Jurkat, Clone E6-1 (cell line): ENCODE measurements around a stretch of chr2.

GRCh38 chr2:157741722-157742485 lies 113.2 kb upstream of the ACVR1C start:
- RRBS, result no CpG with 5 or more reads among the region's 14 CpGs

GRCh38 chr2:157857593-157858553 lies 18.3 kb downstream of the ACVR1 start:
- RRBS, result no CpG with 5 or more reads among the region's 8 CpGs

DNA sequence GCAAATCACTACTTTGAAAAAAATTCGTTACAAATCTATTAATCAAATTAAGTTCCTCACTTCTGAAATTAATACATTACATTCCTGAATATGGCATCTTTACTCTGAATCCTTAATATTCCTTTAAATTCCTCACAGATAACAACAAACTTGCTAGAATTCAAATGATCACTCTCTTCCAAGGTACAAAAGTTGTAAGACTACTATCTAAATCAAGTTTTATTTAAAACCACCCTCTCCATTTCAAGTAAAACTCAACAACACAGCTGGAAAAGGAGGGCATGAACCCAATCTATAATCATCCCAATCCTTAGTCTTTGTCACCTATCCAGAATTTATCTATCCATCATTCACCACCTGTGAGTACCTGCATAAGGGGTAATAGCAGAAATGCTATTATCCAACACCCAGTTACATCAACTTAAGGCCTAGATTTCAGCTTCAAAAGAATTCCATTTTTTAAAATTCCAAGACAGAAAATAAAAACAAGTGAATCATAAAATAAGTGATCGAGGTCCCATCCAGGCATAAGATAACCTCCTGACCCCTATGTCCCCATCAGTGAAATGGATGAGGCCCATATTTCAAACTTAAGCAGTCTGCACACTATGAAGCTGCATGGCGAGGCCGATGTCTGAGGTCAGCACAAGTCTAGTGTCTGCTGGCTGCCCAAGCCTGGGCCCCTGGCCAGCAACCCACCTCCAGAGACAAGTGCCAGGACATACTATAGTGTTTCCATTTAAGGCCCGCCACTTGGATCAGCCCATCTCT lies 2.1 kb downstream of the ACVR1 start:
- RRBS, result no CpG with 5 or more reads among the region's 5 CpGs

DNA sequence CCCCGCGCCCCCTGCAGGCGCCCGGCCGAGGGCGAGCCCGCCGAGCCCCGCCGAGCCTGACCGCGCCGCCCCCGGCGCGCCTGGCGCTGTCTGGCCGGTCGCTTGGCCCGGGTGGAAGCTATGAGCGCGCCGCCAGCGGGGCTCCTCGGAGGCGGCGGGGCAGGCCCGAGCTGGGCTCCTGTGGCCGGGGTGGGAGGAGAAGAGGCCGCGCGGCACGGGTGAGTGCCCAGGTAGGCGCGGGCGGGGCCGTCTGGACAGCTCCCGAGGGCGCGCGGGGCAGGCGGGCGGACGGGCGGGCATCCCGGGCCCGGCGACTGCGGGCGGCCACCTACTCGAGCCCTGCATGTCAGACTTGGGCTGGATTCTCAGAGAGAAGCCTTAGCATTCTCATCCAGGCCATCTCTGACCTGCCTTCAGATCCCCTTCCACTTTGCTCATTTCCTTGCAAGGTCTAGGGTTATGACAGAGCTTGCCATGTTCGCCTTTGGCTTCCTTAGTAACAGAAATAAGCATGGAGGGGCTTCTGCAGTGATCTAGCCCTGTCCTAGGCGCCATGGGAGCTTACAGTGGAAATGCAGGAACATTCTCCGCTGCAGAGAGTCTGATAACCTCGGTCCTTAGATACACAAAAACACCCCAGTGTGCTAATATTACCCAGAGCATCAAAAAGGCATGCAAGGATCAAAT lies 512 bp upstream of the ACVR1 start:
- RRBS, result 2% methylated on average over 23 of the region's 55 CpGs

- RRBS, result no CpG with 5 or more reads among the region's 3 CpGs
Observed at GRCh38 chr2:157897611-157898158, 21.6 kb upstream of the ACVR1 start.

- RRBS, result no CpG with 5 or more reads among the region's 16 CpGs
Observed at GRCh38 chr2:157967264-157967734, 91.2 kb upstream of the ACVR1 start.

DNA sequence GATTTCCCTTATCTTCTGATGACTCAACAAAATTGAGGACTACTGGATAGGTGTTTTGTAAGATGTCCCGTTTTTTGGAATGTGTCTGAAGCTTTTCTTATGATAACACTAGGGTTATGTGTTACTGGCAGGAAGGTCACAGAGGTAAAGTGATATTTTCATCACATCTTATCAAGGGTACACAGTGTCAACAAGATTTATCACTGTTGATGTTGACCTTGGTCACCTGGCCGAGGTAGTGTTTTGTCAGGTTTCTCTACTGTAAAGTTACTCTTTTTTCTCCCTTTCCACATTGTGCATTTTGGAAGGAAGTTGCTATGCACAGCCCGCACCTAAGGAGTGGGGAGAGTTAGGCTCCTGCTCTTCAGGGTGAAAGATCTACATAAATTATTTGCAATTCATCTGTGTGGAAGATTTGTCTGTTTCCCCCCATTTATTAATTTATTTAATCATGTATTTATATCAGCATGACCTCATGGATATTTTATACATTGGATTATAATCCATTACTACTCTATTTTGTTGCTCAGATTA lies 44.7 kb upstream of the UPP2 start:
- RRBS, result no CpG with 5 or more reads among the region's 3 CpGs

DNA sequence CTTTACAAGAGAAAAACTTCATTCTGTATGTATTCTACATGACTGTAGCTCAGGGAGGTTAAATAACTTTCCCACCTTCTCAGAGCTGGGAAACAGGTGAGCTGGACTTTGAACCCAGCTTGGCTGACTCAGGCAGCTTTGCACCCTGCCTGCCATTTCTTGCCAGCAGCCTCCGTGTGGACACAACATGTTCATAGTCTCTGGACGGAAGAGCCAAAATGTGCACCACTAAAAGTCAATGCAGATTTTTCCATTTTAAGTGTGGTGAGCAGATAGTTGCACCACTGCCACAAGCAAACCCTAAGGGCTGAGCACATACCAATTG lies 26.8 kb downstream of the UPP2 start:
- RRBS, result no CpG with 5 or more reads among the region's 2 CpGs

GRCh38 chr2:158558240-158558663 lies 101.5 kb downstream of the PKP4 start:
- RRBS, result no CpG with 5 or more reads among the region's 2 CpGs

DNA sequence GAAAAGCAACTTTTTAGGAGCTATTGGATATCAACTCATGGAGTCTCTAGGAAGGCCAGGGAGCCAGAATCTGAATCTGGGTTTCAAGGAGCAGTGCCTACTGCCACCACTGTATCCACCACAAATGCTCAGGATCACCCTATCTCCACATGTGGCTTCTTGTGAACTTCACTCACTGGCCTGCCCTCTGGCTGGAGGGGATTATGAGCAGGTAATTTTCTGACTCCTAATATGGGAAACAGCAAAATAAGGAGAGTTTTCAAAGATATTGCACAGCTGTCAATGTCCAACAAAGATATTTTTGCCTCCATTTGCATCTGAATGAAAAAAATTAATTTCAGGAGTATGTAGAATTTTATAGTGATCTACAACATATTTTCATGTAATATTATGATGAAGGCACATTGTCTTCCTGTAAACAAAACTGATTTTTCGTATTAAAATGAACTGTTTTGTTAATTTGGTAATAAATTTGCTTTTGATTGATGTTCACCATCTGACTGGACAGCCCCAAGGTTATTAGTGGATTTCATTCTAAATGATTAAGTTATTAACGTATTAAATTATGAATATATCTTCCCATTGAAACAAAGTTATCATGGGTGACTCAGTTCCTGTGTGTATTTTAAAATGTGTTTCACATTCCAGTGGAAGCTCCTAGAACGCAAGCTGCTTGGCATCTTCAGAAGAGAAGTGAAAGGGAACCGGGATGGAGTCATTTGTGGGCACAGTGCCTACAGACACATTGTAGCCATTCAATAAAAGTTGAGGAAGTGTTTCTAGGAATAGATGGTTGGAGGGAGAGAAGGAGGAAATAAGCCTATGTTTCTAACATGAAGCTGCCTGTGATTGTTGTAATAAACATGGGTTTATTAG lies 143.2 kb downstream of the PKP4 start:
- RRBS, result no CpG with 5 or more reads among the region's 4 CpGs

DNA sequence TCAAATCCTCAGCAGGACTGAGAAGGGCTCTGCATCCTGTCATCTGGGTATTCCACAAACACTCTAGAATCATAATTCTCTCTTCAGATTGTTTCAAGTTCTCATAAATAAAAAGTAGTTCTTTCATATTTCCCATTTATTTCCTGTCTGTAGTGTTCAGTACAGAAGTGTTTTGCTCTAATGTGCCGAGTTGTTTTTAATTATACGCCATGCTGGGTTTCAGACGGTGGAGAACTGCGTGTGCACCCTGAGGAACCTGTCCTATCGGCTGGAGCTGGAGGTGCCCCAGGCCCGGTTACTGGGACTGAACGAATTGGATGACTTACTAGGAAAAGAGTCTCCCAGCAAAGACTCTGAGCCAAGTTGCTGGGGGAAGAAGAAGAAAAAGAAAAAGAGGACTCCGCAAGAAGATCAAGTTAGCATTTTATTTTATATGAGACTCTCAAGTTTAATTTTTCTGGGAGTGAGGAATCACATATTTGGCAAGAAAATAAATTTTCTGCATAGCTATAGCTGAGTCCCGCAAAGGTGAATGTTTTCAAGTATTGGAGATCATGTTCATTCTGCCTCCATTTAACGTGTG lies 132.4 kb upstream of the DAPL1 start:
- RRBS, result no CpG with 5 or more reads among the region's 10 CpGs

DNA sequence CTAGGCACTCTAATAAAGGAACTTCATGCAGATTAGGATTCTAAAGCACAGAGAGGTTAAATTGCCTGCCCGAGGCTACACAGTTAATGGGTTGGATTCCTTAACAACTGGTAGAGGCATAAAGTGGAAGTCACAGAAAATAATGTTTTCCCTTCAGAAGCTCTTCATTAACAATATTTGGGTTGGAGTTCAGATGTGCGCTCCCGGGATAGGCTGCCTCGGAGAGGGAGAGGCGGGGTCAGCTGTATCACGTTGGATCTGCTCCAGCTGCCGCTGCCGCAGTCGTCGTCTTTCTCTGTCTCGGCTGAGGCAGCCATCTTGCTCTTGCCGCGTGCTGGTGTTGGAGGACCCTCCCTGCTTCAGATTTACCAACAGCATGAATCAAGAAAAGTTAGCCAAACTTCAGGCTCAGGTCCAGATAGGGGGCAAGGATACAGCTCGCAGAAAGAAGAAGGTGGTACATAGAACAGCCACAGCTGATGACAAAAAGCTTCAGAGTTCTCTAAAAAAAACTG lies 35.1 kb downstream of the TANC1 start:
- RRBS, result no CpG with 5 or more reads among the region's 14 CpGs

GRCh38 chr2:159090876-159091225 lies 122.4 kb downstream of the TANC1 start:
- RRBS, result no CpG with 5 or more reads among the region's 5 CpGs

- RRBS, result no CpG with 5 or more reads among the region's 11 CpGs
Observed at GRCh38 chr2:159094070-159094941, 125.9 kb downstream of the TANC1 start.

DNA sequence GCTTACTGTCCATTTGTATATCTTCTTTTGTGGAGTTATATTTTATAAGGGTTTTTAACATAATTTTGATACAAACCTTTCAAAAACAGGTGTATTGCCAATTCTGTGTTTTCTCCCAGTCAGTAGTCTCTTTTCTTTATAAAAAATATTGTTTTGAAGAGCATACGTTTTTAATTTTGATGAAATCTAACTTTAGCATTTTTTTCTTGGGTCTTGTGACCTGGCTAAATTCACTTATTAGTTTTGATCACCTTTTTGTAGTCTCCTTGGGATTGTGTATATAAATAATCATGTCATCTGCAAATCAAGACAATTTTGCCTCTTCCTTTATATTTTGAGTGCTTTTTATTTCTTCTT lies 22.0 kb upstream of the WDSUB1 start:
- RRBS, result no CpG with 5 or more reads among the region's 1 CpG

- RRBS, result no CpG with 5 or more reads among the region's 6 CpGs
Observed at GRCh38 chr2:159372932-159373415, 86.5 kb upstream of the WDSUB1 start.

- RRBS, result no CpG with 5 or more reads among the region's 6 CpGs
Observed at GRCh38 chr2:159382341-159383087, 96.0 kb upstream of the WDSUB1 start.

DNA sequence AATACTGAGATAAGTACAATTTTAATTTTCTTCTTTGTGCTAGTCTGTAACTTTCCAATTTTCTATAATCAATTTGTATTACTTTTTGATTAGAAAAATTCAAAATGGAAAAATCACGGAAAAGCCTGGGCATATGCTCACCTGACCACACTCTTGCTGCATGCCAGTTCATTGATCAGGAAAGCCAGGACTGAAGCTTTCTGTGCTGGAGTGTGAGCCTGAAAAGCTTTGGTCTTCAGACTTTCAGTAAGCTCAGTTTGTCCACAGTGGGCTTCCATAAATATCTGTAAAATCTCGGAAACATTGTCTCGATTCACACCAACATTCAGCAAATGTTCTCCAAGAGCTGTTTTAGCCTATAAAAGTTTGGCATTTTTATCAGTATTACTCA lies 98.5 kb upstream of the WDSUB1 start:
- RRBS, result no CpG with 5 or more reads among the region's 3 CpGs